Skeletal muscle cell (primary cell): ENCODE data around the genes GGCT and KBTBD2.

- RRBS: no CpG with 5 or more reads among the region's 3 CpGs
Observed at GRCh38 chr7:30321239-30321510, 36.8 kb downstream of the ZNRF2 start.

GRCh38 chr7:30362196-30362746 is 77.9 kb downstream of the ZNRF2 start:
- RRBS: no CpG with 5 or more reads among the region's 5 CpGs

DNA sequence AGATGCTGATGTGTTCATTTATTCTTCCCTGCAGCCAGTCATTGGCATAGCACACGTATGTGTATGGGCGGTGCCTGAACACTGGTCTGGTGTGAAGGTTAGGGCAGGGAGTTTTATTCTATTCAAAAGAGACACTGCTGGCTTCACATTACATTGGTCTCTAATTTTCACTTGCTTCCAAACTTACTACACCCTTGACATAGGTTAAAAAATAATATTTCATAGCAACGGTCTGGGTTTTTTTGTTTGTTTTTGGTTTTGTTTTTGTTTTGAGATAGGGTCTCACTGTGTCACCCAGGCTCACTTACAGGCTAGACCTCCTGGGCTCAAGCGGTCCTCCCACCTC is 57.8 kb downstream of the NOD1 start:
- RRBS: no CpG with 5 or more reads among the region's 4 CpGs

GRCh38 chr7:30432806-30433380 is 45.7 kb downstream of the NOD1 start:
- RRBS: no CpG with 5 or more reads among the region's 4 CpGs

GRCh38 chr7:30469244-30469791 is 9.3 kb downstream of the NOD1 start:
- RRBS: no CpG with 5 or more reads among the region's 5 CpGs

DNA sequence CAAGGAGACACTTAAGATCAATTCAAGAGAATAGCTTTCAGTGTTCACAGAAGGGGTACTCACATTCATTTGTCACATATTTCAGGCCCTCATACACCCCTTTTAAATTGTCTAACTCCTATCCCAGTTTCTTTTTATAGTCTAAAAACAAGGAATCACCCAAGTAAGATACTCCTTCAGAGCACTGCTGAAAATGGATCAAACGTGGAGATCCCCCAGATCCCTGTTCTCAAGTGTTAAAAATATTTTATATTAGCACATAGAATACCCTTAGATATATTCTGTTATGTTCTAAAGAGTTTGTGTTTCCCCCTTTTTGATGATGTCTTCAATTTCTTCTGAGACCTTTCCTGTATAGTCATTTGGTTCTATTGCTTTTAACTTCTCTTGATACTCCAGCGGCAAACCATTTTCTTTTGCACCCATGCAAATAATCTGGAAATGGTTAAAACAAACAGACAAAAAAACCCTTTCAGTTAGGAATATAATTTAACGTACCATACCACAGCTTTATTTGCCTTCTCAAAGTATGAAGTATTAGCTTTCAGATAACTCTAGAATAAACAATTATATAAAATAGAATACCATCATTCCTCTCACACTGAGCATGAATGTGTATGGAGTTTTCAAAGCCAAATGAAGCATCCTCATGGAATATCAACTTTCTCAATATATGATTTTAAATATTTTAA is 7.7 kb downstream of the GGCT start:
- RRBS: no CpG with 5 or more reads among the region's 3 CpGs

GRCh38 chr7:30503931-30504914 is at the start of gene GGCT:
GGCT (minus strand) TSS chr7:30504829.
- RRBS: under 1% methylated on average over 13 of the region's 56 CpGs

DNA sequence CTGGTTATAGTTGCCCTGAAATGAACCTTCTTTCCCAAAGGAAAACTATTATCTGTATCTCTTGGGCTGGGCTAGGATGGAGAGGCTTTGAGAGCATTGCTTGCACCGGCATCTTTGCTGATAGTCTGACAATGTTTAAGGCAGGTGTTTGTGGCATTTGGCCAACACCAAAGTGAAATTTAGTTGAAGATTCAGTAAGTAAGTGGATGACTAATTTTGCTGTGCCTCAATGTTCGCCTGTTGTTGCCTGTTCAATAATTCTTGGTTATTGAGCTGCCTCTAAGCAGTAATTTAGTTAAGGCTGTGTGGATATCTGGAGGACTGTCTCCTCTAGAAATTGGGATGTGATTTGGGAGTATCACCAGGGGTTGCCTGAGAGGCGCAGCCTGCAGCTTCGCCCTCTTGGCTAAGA is 38.9 kb downstream of the CRHR2 start:
- RRBS: no CpG with 5 or more reads among the region's 4 CpGs

GRCh38 chr7:30761121-30761898 is 9.4 kb downstream of the INMT start:
- RRBS: no CpG with 5 or more reads among the region's 9 CpGs

DNA sequence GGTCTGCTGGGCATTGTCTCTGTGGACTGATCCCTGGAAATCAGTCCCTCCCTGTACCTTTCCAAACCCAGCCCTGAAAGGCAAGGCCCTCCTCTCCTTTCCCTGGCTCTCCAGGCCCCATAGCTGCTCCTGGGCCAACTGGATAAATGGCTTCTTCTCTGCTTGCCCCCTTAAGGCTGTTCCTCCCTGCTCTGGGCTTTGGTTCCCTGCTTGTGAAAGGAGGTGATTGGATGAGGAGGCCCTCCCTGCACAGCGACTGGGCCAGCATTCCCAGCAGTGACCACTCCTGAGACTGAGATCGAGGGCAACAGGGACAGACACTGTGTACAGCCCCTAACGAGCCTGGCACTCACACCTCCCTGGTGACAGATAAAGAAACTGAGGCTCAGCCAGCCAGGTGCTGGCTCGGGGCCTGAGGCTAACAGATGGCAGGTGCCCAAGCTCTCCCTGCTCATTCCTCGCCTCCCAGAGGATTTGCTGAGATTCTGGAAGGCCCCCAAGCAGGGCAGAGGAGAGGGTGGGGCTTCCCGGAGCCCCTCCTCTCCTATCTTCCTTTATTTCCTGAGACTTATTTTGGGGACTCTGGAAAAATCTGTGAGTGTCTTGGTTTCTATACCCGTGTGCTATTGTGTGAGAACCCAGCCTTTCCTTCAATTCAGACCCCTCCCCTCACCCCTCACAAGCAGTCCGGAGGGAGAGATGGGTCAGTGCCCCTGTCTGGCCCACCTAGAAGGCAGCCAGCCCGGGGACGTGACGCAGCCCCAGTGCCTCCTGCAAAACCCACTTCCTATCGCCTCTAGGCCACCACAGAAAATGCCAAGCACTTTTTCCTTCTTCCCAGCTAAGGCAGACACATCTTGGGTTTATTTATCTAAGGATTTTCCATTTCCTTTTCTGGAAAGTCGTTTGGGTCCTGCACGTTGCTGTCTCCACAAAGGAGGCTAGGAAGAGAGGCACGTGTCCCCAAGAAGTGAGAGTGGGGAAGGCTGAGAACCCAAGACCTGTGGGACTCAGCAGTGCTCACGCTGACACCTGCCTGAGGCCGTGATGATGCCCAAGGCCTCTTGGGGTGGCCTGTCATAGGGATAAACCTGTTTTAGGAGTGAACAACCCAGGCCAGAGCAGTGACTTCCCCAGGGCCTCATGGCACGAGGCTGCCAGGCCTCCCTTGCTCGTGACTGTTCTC is 11.8 kb upstream of the AQP1 start:
- RRBS: 50% methylated on average over 2 of the region's 19 CpGs

- RRBS: no CpG with 5 or more reads among the region's 17 CpGs
Observed at GRCh38 chr7:30938704-30939271, 25.0 kb upstream of the GHRHR start.

- RRBS: no CpG with 5 or more reads among the region's 12 CpGs
Observed at GRCh38 chr7:31815900-31816498, 129.0 kb downstream of the PPP1R17 start.

DNA sequence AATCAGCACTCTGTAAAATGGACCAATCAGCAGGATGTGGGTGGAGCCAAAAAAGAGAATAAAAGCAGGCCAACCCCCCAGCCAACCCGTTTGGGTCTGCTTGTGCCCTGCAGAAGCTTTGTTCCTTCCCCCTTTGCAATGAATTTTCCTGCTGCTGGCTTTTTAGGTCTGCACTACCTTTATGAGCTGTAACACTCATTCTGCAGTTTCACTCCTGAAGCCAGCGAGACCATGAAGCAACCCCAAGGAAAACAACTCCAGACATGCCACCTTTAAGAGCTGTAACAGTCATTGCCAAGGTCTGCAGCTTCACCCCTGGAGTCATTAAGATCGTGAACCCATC is 135.3 kb upstream of the PDE1C start:
- RRBS: no CpG with 5 or more reads among the region's 3 CpGs

DNA sequence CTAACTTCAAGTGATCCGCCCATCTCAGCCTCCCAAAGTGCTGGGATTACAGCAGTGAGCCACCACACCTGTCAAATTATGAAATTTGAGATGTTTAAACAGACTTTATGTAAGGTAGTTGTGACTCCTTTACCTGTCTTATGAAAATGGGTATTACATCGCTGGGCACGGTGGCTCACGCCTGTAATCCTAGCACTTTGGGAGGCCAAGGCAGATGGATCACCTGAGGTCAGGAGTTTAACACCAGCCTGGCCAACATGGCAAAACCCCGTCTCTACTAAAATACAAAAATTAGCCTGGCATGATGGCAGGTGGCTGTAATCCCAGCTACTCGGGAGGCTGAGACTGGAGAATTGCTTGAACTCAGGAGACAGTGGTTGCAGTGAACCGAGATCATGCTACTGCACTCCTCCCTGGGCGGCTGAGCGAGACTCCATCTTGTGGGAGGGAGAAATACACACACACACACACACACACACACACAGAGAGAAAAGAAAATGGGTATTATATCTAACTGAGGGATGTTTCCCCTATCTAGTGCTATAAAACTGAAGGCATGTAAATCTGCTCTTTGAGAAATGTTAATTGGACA is 28.9 kb downstream of the AVL9 start:
- RRBS: no CpG with 5 or more reads among the region's 9 CpGs

GRCh38 chr7:32866868-32867627 is 24.5 kb downstream of the KBTBD2 start:
- RRBS: no CpG with 5 or more reads among the region's 2 CpGs

- RRBS: no CpG with 5 or more reads among the region's 13 CpGs
Observed at GRCh38 chr7:32869742-32870789, 21.5 kb downstream of the KBTBD2 start.

GRCh38 chr7:32890838-32891807 is at the start of gene KBTBD2:
KBTBD2 (minus strand) TSS chr7:32891760.
- RRBS: 2% methylated on average over 28 of the region's 112 CpGs

- RRBS: under 1% methylated on average over 20 of the region's 67 CpGs
Observed at GRCh38 chr7:32942801-32943650, 14.2 kb upstream of the FKBP9 start.

- RRBS: no CpG with 5 or more reads among the region's 8 CpGs
Observed at GRCh38 chr7:32992545-32992942, 35.3 kb downstream of the FKBP9 start.

DNA sequence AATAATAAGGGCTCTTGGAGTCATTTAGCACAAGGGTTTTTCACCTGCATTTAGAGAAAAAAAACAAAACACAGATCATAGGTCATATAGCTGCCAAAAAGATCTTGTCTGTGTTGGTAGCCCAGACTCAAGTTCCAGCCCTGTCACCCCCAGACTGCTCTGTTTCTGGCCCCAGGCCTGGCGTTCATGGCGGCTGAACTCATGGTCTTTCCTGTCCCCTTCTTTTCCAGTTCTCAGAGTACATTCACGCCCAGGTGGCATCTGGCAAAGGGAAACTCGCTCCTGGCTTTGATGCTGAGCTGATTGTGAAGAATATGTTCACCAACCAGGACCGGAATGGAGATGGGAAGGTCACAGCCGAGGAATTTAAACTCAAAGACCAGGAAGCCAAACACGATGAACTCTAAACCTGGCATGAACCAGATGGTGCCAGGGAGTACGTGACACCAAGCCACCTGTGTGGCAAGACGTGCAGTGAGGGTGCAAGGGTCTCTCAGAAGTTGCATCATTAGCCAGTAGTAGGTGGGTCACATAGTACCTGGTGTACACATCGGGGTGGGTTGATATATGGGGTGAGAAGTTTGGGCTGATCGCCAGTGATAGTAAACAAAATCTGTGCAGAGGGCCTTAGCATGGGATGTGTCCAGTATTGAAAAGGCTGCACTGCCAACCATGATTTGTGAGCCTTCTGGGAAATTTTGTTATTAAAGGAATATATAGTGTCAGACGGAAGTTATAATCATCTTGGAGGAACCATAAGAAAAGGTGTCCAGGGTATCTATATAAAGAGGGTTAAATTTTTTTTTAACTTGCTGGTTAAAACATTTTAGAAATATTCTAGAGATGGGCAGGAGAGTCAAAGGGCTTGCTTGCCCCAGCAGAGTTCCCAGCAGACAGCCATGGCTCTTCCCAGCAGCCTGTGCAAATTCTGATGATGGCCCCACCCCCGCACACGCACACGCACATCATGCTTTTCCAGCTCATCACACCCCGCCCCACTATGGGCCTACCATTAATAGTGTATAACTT is 48.0 kb downstream of the FKBP9 start:
- RRBS: no CpG with 5 or more reads among the region's 16 CpGs